ENCODE data around the gene NHLH2.

- RRBS = no CpG with 5 or more reads among the region's 6 CpGs
Measured at GRCh38 chr1:114717000-114717401, 430 bp upstream of the NRAS start.

DNA sequence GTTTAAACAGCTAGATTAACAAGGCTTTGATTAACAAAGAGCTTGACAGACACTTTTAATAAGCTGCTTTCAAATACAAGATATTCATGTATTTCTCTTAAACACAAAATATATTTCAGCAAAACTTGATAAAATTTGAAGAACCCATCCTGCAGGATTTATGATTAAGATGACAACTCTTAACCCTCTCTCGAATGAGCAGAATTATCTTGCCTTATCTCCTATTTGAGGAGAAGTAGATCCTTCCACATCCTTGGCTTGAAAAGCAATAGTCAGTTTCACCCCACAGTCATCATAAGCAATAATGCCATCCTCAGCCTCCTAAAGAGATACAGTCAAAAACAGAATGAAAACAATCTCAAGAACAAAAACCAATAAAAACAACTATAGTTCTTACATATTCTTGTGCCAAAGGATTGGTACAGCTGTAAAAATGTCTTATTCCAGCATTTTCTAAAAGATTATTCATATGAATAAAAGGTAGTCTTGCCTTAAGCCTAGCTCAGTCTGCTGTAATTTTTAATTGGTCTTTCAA lies 10.3 kb upstream of the NRAS start:
- RRBS = no CpG with 5 or more reads among the region's 1 CpG

DNA sequence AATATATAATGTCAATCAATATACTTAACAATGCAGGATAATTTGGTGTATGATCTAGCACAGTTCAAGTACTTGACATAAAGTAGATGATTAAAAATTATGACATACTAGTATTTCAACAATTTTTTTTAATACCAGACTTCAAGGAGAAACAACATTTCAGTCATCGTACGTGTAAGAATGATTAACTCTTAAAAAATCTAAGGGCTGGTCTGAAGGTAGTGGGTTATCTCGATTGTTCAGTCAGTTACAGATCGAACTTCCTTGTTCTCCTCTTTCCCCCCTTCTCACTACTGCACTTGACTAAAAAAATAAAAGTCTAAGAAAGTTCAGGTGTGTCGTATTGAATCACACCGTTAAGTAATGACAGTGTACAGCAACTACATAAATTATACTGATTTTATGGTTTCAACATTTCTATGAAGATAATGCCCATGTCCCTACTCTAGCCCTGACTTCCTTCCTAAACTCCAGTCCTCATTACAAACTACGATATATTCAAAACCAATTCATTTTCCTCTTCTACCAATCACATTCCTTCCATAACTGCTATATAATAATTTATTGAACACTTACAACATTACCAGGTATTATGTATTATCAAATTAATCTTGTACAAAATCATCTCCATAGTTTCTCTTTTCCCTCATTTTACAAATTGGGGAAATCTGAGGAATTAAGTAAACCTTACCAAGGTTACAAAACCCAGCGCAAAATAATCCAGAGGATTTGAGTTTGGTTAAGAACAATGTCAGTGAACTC lies 11.1 kb upstream of the NRAS start:
- RRBS = no CpG with 5 or more reads among the region's 8 CpGs

DNA sequence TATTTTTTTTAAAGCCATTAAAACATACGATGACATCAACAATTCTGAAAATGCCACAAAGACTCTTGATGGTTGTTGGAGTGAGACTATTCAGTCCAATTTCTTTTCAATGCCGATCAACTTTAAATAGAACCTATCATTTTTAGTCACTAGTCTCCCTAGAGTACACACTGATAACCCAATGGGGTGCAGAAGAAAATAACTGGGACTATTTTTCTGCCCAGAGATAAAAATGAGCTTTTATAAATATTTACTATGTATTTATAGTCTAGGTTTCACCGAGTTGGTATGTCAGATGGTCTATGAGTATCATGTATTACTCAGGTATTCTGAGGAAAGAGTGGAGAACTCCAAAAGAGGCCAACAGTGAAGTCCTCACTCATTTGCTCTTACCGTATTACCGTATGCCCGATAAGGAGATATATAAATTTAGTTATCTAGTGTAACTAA lies 15.9 kb downstream of the CSDE1 start:
- RRBS = no CpG with 5 or more reads among the region's 6 CpGs

DNA sequence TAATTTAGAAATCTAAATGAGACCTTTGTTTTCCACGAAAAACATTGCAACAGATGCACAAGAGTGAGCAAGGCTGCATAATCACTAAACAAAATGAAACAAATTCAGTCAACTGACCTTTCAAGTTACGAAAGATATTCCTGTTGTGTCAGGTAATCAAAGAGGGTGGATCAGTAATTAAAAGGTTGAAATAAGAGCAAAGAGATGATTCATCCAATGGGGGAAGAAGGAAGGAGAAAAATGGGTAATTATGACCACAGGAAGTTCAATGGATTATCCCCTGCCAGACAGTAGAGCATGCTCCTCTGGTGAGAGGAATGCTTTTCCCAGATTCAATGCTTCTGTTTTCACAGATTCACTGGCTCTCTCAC lies 660 bp upstream of the CSDE1 start:
- RRBS = no CpG with 5 or more reads among the region's 2 CpGs

DNA sequence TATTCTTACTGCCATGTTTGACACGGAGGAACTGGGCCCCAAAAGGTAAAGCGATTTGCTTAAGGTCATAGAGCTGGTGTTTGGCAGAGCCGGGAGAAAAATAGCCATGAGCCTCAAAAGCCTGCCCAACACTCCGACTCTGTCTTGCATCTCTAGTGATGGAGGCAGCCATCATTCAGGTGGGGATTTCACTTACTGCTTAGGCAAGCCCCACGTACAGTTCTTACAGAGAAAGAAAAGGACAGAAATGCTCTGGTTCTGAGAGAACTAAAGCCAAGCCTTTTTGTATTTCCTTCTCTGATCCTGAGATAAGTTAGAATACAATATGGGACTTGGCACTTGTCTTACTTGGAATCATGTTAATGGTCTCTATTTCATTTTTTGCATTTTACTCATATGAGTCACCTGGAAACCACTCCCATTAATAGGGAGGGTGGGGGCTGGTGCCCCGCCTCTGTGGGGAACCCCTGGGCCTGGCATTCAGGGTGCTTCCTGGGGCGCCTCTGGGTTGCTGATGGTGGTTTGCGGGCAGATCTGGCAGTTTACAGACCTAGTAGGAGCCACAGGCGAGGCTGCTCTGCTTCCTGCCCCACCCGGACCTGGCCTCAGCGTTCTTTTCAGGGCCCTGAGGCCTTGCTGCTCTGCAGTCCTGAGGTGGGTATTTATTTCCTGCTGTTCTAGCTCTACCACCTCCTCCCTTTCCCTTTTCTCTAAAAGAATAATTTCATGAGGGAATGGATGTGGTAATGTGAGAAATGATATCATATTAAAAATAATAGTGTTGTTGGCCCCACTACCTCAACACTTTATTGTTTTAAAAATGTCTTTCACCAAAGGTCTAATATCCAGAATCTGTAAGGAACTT lies 26.7 kb downstream of the TSPAN2 start:
- RRBS = no CpG with 5 or more reads among the region's 11 CpGs

- RRBS = no CpG with 5 or more reads among the region's 10 CpGs
Measured at GRCh38 chr1:115545632-115546652, 95.8 kb upstream of the VANGL1 start.

- RRBS = 4% methylated on average over 18 of the region's 61 CpGs
Measured at GRCh38 chr1:115642329-115643172, 781 bp downstream of the VANGL1 start.

- RRBS = no CpG with 5 or more reads among the region's 21 CpGs
Measured at GRCh38 chr1:115828874-115829315, 12.0 kb downstream of the NHLH2 start.

DNA sequence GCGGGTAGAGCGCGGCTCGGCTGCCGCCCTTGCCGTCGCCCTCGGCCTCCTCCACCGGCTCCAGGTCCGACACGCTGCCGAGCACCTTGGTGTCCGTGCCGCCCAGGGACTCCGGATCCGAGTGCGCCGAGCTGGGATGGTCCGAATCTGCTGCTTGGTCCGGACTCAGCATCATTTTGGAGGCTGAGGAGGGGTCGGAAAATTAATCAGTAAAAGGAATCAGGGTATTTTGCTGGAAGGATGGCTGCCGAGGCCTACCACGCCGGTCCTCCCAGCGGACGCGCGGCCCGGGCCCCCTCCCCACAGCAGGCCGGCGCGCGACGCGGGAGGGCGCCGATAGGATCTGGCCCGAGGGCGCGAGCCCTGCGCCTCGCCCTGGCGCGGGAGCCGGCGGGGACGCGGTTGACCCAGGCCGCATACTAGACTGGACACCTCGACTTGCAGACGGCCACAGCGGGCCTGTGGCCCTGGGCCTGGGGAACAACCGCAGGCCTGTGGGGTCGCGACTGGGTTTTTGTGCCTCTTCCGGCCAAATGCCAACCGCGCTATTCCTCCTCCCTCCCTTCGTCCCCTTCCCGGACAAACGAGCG lies 2.6 kb downstream of the NHLH2 start:
- RRBS = 11% methylated on average over 39 of the region's 62 CpGs

DNA sequence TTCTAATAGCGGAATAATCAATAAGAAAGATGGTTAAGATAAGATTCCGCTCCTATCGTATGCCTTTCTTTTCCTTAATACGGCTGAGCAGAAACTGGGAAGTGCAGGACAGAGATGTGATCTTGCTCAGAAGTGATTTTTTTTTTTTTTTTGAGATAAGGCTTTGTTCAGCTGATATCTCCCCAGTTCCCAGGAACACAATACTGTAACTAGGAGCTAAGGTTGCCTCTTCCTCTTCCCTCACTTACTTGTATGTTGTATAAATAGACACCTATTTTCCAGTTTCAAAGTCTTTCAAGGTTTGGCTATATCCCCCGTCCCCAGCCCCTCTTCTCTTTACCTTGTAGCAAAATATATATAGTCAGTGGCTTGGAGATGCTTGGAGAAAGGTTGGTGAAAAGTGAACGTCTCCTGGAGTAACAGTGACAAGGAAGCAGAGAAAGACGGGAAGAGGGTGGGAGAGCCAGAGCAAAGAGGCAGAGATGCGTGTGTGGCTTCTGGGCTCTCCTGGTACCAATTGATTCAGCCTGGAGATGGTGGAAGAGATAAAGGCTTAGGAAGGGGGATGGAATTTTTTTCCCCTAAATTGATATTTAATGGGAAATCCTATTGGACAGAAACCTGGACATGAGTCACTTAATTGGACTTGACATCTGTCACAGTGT lies at the start of gene NHLH2:
Gene NHLH2, minus strand, starts transcription at position 519 of the 665 bp plus-strand sequence.
- RRBS = no CpG with 5 or more reads among the region's 8 CpGs

- RRBS = no CpG with 5 or more reads among the region's 5 CpGs
Measured at GRCh38 chr1:116122828-116123435, 11.7 kb downstream of the MAB21L3 start.

DNA sequence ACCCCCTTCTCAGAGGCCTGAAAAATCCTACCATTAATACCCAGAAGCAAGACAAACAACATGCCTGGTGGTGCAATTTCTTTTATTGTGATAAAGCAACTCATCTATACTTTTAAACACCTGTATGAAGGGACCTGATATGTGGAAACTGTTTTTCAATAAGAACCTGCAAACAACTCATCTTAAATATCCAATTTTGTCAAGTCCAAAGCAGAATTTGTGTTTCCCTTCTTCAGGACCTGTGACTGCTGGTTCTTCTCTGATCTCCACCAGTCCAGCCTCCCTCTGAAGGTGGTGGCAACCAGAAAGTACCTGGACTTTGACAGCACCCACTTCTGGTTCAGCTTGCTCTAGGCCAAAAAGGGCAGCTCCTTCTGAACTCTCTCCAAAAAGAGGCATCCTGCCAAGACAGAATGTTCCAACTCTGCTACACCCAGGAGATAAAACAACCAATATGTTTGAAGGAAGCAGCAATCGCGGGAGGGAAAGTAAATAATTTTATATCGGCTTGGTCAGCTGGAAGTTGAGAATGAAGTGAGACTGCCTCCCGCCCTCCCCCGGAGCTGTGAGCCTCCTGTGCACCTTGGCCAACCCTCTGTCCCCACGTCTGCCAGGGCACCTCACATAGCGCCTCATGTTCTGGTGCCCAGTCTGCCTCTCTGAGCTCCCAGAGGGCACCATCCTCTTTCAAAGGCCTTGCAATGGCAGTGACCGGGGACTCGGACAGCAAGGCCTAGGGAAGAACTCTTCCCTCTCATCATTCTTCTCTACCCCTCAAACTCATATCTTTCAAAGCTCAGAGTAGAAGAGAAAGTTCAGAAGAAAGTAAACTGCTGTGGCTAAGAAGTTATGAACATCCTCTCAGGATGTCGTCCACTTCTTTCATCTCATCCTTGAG lies 130.3 kb upstream of the ATP1A1 start:
- RRBS = no CpG with 5 or more reads among the region's 10 CpGs

- RRBS = no CpG with 5 or more reads among the region's 3 CpGs
Measured at GRCh38 chr1:116375529-116375983, 2.5 kb downstream of the ATP1A1 start.

DNA sequence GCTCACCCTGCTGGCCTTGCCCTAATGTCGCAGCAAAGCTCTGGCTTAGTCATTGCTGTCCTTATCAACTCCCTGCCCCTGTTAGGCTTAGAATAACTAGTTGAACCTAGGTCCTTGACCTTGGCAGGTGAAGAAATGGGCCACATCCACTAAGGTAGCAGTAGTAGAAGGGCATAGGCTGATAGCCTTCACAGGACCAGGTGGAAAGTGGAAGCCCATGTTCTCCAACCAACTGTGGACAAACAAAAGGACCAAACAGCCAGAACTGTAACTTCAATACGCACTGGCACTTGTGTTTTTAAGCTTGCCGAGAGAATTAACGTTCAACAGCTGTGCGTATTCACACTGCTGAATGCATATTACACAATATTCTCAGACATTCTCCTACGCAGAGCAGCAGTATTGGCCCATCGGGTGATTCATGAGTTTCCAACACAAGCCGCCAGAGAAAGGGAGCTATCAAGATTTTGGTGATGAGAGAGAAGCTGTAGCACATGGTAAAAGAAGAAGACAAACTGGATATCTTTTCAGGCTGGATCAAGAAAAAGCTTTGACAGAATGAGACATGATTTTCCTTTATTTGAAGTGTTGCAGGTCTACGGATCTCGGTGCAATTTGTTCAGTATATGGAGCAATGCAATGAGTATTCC lies 27.6 kb upstream of the PTGFRN start:
- RRBS = no CpG with 5 or more reads among the region's 10 CpGs

- RRBS = 9% methylated on average over 27 of the region's 67 CpGs
Measured at GRCh38 chr1:116910318-116910965, 726 bp downstream of the PTGFRN start.

DNA sequence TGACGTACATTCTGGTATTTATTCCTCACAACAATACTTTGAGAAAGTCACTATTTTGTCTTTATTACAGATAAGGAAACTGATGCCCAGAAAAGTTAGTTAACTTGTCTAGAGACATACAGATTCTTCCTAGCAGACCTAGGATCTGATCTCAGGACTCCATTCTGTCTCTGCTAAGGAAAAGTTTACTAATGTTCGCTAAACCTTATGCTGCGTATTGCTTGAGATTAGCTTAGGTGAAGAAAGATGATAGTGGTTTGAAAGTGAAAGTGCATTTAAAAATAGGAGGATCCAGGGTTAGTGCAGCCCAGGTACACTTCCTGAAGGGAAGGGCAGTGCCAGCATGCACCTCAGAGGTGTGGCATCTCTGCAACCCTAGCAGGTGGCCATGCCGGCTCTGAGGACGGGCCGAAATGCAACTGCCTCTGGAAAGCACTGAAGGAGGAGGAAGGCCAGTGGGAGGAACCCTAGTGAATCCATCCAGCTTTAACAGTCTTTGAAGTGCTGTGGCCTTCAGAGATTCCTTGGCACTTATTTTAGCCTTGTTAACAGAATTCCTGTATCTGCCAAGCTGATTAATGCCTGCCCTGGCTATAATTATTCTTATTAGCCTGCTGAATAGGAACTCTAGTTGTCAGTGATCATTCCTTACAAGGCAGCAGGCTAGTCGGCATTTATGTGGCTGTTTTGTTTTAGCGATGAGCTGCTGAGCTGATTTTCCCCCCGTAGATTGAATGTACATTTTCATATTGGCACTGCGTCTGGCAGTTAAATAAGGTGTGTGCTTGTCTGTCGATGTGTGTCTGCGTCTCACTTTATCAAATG lies 5.4 kb downstream of the PTGFRN start:
- RRBS = no CpG with 5 or more reads among the region's 12 CpGs

GRCh38 chr1:116960999-116961370 lies 40.6 kb upstream of the CD101 start:
- RRBS = 94% methylated on average over 6 of the region's 12 CpGs

- RRBS = no CpG with 5 or more reads among the region's 35 CpGs
Measured at GRCh38 chr1:116986704-116987643, 14.6 kb upstream of the CD101 start.

- RRBS = no CpG with 5 or more reads among the region's 9 CpGs
Measured at GRCh38 chr1:117093833-117094827, 27.4 kb downstream of the TRIM45 start.

Data from HL-60 (cell line).